Sciatic nerve (tissue), 1 donor: ENCODE results near the genes RET, FXYD4 and ZNF485.

- PRO-cap, result no peak
Observed at GRCh38 chr10:35462380-35463026, 126.2 kb downstream of the CCNY start.

GRCh38 chr10:35529895-35530484 is 75.2 kb upstream of the GJD4 start:
- PRO-cap, result no peak

DNA sequence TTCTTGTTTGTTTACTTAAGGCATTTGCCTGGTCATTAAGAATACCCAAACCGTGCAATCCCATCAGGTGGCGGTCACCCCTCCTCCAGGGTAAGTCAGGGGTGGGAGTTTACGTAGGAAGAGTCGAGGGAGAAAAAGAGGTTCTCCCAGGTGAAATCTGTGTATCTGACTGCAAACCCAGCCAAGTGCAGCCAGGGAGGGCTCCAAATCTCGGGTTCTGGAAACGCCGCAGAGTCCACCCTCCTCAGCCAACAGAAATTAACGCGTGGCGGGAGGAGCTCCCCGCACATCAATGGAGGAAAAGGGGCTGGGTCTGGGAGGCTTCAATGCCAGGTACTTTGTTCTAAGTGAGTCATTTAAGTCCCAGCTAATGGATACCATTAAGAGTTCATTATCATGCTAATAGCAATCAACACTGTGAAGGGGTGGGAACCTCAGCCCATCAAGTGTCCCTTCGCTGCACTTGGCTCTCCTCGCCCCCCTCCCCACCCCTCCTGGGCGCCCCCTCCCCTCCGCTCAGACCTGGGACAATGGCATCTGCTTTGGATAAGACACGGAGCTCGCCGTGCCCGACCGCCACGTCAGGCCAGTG is 3.2 kb downstream of the FZD8 start:
- PRO-cap, result no peak

- PRO-cap, result no peak
Observed at GRCh38 chr10:36055752-36056026, 413.6 kb upstream of the FZD8 start.

- PRO-cap, result no peak
Observed at GRCh38 chr10:36300918-36301161, 658.7 kb upstream of the FZD8 start.

- PRO-cap, result no peak
Observed at GRCh38 chr10:36450236-36450897, 675.0 kb upstream of the ANKRD30A start.

DNA sequence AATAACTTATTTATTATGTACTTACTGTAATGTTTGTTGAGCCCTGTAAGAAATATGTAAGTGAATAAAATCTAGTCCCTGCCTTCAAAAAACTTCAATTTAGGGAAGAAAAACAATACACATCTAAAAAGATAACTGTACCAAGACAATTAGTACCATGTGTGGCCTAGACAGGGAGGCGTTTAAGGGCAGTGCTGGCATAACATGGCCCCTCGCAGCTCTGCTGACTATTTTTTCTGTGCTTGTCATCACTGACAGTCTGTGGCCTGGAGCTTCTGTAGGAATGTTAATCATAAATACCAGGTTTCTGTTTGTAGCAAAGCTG is 277.0 kb downstream of the ANKRD30A start:
- PRO-cap, result no peak

- PRO-cap, result no peak
Observed at GRCh38 chr10:37489030-37489300, 363.6 kb downstream of the ANKRD30A start.

- PRO-cap, result no peak
Observed at GRCh38 chr10:38058703-38059250, 35.4 kb upstream of the ZNF37A start.

GRCh38 chr10:38355851-38356518 is 261.8 kb downstream of the ZNF37A start:
- PRO-cap, result bidirectional peak, plus-strand start at chr10:38356395, minus-strand start at chr10:38356172

DNA sequence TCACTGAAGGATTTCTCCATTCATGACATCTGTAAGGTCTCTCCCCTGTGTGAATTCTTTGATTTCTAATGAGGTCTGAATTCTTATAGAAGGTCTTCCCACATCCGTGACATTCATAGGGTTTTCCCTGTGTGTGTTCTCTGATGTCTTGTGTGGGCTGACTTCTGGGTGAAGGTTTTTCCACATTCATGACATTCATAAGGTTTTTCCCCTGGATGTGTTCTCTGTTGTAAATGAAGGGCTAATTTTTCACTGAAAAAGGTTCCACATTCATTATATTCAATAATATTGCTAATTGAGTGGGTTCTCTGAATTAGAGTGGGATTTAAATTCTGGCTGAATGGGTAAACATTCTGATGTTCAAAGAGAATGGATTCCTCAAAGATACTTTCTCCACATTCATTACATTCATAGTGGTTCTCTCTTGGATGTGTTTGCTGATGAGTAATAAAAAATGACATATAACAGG is 118.0 kb downstream of the ZNF33B start:
- PRO-cap, result no peak

GRCh38 chr10:42552616-42553365 is 85.6 kb downstream of the ZNF33B start:
- PRO-cap, result bidirectional peak, plus-strand start at chr10:42552995, minus-strand start at chr10:42552825

DNA sequence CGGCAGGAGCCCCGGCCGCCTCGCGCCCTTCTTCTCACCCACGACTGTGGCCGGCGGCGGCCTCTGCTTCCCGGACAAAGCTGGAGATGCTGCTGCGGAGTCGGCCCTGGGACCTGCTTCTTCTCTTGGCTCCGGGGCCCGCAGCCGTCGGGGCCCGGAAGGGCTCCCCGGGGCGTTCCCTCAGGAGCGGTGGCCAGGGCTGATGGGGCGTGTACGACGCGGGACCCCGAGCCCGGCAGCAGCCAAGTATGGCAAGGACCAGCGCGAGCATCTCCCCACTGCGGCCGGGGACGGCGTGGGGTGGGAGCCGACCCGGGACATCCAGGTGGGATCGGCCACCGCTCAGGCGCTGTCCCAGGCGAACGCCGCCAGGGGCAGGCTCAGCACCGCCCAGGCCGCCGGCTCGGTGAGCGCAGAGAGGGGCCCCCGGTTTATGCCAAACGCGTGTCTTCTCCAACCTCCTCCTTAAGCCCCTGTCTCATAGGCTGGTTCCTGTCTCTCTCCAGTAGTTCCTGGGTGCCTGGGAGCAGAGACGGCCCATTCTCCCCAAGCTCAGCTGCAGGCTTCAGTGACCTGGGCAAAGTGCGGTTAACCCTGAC is 27.5 kb upstream of the BMS1 start:
- PRO-cap, result unidirectional peak, minus-strand start at position 149 of the sequence

GRCh38 chr10:42769598-42770205 is 12.9 kb upstream of the BMS1 start:
- PRO-cap, result no peak

- PRO-cap, result no peak
Observed at GRCh38 chr10:42781696-42782284, 805 bp upstream of the BMS1 start.

- PRO-cap, result bidirectional peak, plus-strand start at chr10:43077069, minus-strand start at chr10:43076927
Observed at GRCh38 chr10:43076831-43077698, at the start of gene RET. Gene RET (plus strand): TSS chr10:43077069.

DNA sequence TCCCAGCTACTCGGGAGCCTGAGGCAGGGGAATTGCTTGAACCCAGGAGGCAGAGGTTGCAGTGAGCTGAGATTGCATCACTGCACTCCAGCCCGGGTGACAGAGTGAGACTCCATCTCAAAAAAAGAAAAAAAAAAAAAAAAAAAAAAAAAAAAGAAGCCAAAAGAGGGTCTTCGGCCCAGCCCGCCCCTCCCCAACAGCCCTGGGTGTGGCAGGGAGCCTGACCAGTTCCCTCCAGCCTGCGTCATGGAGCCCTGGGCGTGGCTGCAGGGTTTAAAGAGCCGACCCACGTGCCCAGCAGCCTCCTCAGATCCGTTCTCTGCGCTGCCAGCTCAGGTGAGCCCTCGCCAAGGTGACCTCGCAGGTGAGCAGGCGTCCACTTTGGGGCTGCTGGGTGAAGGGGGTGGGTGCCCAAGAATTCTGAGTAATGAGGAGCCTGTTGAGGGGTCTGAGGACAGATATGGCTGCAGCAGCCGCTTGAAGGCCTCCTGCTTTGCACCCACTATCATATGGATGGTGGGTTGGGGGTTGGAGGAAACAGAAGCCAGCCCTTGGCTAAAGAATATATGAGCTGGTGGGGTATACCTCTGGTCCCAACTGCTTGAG is at the start of gene FXYD4:
Gene FXYD4, plus strand, starts transcription at position 303 of the 606 bp plus-strand sequence.
- PRO-cap, result no peak

DNA sequence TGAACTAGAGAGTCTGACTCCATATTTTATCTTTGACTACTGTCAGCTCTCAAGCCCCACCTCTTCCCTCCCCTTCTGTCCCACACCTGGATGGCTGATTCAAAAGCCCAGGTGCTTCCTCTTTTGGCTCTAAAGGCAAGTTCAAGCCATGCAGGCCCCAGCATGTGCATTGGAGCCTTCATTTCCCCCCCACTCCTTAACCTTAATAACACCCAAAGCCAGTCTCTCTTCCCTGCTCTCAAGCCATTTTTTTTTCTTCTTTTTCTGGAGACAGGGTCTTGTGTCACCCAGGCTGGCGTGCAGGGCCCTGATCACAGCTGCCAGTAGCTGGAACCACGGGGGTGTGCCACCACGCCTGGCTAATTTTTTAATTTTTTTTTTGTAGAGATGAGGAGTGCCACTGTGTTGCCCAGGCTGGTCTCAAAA is 15.3 kb downstream of the ZNF487 start:
- PRO-cap, result no peak

- PRO-cap, result unidirectional peak, plus-strand start at chr10:43606438
Observed at GRCh38 chr10:43605863-43607037, at the start of gene ZNF485. Gene ZNF485 (plus strand): TSS chr10:43606438.

GRCh38 chr10:43667242-43667764 is 18.6 kb upstream of the ZNF32 start:
- PRO-cap, result no peak